GM12892 (cell line): Measurements from ENCODE around the genes BRD1, TUBGCP6 and PPP6R2.

- RRBS, result no CpG with 5 or more reads among the region's 5 CpGs
Observed at GRCh38 chr22:49791613-49791821, 36.2 kb downstream of the BRD1 start.

DNA sequence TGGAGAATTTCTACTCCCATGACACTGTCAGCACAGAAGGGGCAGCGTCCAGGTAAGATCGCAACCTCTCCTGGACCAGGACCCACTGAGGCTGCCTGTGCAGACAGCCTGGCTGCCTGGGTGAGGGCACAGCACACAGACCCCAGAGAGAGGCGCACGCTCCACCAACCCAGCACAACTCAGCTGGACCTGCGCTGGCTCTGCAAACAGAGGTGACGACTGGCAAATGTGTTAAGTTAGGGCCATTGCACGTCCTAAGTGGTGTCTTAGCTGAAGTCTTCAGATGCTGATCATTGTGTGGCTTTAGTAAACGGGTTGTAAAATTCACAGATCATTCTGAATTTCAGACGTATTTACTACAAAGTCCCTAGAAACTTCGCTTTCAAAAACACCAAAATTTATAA lies 33.2 kb downstream of the BRD1 start:
- RRBS, result no CpG with 5 or more reads among the region's 10 CpGs

DNA sequence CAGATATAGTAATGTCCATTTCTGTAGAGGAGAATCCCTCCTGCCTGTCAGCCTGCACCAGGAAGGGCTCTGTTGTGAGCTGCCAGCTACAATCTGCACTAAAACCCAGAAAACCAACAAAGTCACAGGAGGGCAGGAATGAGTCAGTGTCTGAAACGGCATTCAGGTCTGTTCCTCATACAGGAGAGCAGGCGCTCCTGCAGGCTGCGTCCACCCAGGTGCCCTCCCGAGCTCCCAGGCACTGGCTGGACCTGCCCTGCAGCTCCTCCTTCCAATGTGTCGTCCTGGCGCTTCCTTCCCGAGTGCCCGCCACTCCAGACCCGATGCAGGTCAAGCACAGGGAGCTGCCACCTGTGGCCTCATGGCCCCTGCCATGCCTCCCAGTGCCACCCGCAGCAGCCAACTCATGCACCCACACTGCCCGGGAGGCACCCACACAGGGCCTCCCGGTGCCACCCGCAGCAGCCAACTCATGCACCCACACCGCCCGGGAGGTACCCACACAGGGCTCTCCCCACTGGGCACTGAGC lies 12.0 kb downstream of the BRD1 start:
- RRBS, result 81% methylated on average over 4 of the region's 15 CpGs

DNA sequence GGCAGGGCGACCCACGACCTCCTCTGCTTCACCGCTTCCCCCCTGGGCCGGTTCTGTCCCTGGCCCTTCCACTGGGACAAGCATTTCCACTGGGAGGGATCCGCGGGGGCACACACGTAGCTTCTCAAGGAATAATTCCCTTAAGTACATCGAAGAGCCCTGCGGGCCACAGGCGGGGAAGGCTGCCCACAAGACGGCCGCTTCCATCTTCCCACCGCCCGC lies 1.4 kb downstream of the BRD1 start:
- RRBS, result 15% methylated on average over 4 of the region's 14 CpGs

DNA sequence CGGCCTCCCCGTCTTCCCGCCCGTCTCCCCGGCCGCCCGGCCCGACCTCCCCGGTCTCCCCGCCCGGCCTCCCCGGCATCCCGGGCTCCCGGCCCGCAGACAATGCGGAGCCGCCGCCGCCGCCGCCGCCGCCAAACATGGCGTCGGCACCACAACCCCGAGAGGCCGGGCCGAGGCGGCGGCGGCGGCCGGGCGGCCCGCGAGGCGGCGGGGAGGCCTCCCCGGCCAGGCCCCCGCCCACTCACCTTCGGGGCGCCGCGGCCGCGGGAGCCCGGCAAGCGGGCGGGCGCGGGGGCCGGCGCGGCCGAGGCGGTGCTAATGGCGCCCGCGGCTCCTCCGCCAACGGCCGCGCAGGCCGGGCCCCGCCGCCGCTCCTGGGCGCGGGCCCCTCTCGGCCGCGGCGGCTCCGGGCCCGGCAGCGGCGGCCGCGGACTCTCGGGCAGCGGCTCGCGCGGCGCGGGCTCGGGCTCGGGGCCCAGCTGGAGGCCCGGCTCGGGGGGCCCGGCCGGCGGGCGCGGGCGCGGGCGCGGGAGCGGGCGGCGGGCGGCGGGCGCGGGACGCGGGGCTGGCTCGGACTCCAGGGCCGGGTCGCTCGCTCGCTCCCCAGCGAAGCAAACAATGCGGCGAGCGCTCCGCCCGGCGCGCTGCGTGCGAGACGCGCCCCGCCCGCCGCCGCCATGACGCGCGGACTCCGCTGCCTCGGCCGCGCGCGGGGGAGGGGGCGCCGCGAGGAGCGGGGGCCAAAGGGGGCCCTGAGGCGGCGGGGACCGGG lies at the start of gene BRD1:
BRD1 (minus strand) TSS at position 622 of the 772 bp plus-strand sequence.
- RRBS, result 1% methylated on average over 60 of the region's 145 CpGs

DNA sequence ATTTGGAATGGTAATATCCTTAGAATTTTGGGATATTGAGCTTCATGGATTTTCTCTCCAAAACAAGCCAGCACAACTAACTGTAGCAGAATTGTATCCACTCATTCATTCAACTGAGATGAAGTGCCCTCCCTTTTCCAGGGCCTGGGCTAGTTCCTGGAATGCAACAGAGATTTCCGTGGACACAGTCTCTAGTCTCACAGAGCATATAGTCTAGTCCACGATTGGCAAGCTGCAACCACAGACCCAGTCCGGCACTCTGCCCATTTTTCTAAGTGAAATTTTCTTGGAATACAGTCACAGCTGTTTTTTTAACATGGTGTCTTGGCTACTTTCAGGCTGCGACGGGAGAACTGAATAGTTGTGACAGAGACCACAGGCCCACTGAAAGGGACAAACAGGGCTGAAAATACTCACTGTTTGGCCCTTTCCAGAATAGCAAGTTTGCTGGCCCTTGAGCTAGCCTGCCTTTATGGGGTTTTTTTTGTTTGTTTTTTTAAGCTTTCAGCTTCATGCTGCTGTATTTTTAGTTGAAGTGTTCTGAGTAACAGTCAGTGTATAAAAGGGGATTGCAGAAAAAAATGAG lies 29.2 kb downstream of the ALG12 start:
- RRBS, result no CpG with 5 or more reads among the region's 5 CpGs

DNA sequence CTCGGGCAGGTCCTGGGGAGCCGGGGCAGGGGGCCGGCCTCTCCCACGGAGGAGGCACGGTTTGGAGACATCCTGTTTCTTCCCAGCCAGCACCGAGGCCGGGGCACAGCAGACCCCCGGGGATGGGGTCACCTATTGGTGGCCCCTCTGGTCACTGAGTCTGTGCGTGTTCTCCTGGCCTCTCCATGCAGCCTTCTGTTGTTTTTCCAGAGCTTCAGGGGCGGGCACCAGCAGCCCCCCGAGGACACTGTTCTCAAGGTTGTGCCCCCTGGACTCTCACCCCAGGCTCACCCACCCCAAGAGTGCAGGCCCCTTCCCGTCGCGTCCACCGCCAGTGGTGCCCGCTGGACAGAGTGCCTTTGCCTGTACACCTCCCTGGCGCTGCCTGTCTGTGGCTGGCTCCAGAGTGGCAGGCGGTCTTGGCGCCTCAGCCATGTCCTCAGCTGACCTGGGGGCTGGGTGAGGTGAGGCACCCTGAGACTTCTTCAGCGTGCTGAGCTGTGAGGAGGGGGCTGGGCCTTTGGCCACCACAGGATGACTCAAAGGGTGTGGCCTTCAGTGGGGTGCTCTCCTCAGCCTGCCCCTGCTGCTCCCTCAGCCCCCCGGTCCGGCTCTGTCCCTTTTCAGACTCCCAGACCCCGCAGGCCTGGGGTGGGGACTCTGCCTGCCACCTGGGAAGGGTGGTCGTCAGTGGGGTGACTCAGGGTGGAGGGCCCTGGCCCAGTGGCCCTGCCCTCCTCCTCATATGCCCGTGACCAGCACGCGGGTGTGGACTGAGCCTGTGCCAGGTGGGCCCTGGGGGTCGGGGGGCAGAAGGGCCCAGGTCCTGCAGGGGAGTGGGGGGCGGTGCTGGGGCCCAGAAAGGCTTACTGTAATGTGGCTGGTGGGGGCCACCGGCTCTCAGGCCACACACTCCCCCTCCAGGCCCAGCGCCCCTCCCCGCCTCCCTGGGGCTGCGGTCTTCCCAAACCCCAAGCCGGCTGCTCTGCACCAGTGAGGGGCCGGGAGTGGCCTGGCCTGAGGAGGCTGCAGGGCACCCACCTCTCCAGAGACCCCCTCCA lies 15.7 kb downstream of the CRELD2 start:
- RRBS, result 3% methylated on average over 8 of the region's 35 CpGs

DNA sequence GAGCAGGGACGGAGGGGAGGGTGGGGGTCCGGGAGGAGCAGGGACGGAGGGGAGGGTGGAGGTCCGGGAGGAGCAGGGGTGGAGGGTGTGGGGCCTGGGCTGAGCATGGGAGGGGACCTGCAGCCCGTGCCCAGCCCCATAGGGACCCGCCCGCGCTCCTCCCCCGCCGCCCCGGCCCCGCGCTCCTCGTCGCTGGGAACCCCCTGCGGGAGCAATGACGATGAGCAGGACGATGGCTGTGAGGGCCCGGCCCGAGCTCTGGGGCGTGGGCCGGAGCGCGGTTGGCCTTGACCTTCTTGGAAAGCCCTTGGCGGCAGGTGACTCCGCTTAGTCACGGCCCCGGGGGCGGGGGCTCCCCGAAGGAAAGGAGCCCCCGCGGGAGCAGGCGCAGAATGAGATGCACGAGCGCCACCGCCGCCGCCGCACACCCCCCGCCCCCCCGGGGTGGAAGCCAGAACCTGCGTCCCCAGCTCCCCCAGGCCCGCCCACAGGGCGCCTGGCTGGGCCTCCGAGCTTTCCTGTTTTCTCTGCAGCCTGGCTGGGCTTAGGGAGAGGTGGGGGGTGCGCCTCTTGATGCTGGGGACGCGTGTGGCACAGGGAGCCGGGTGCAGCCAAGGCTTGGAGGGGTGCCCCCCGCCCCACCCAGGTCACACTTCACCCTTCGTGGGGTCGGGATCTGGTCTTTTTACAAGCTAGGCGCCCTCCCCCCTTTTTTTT lies 17.7 kb downstream of the CRELD2 start:
- RRBS, result under 1% methylated on average over 16 of the region's 53 CpGs

- RRBS, result 66% methylated on average over 5 of the region's 44 CpGs
Observed at GRCh38 chr22:49948907-49949975, 11.3 kb upstream of the PIM3 start.

- RRBS, result 9% methylated on average over 2 of the region's 6 CpGs
Observed at GRCh38 chr22:49957058-49957257, 3.6 kb upstream of the PIM3 start.

DNA sequence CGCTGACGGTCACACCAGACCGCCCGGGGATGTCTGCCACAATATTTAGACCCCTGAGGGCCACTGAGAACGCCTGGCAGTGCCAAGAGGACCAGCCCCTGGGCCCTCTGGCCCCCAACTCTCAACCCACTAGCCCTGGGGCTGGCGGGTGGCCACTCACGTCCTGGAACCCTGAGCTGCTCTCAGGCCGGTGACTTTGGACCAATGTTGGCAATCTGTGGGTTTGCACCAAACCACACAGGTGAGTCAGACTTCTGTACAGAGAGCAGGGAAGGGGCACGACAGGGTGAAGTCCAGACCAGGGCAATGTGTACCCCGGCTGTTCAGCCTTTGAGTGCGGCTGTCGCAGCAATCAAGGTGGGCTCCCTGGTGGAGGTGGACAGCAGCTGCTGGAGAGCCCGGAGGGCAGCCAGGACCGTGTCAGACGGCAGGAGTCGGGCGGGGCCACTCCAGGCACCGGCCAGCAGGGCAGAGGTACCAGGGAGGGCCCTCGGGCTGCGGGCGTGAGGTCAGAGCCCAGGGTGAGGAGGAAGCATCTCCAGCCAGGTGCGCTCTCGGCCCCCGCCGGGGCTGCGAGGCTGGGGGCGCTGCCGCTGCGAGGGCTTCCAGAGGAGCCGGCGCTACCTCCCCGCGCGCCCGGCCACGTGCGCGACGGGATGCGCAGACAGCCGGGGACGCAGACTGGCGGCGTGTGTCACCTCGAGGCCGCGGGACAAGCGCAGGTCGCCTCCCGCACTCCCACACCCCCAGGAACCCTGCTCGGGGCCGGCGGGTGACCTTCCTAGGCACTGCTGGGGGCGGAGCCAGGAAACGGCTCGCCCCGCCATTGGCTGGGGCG lies 803 bp upstream of the PIM3 start:
- RRBS, result 2% methylated on average over 22 of the region's 58 CpGs

DNA sequence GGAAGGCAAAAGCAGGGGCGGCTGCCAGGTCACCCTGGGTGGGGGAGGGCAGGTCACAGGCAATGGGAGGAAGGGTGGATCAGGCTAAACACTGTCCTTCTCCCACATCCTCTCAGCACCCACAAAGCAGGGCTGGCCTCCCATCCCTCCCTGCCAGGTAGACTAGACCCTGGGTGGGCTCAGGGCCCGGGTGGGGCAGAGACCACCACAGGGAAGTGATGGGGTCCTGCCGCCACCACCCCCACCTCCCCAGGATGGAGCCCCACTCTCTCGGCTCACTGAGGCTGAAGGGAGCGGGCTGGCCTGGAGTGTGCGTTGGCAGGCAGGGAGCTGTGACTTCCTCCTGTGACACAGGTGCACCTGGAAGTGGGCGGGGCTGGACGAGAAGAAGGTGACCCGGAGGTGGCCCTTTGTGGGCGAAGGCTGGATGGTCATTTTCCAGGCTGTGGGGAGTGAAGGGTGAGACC lies 15.5 kb downstream of the IL17REL start:
- RRBS, result 4% methylated on average over 2 of the region's 10 CpGs

DNA sequence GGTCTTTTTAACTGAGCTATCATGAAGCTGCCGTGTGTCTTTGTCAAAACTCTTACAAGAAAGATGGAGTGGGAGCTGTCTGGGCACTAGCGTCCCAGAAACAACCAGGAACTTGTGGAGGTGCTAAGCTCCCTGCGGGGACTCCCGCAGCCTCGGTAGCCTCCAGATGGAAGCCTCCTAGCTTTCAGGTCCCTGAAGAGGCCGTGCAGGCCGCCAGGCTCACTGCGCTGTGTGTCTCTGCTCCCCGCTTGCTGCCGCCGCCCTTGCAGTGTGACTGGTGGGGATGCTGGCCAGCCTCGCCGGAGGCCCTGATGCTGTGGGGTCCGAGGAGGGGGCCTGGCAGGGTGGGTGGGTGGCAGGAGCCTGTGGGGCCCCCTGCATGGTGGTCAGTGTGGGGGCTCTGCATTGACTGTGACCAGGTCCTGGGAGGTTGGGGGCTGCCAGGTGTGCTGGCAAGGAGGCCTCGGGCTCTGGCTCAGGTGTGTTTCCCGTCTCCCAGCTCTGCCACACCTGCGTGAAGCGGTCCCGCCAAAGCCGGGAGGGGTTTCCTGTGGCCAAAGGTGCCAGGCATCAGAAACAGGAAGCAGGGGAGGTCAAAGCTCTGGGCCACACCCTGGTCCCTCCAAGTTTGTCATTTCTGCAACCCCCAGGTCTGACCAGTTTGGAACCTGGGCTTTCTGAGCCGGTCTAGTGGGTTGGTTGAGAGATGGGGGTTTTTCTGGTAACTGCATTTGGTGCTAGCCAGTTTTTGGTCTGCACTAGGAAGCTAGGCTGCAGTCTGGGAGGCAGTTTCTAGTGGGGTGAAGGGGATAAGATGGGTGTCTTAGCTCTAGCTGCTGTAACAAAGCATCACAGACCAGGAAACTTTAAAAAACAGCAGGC lies 1.3 kb downstream of the TRABD start:
- RRBS, result no CpG with 5 or more reads among the region's 21 CpGs

DNA sequence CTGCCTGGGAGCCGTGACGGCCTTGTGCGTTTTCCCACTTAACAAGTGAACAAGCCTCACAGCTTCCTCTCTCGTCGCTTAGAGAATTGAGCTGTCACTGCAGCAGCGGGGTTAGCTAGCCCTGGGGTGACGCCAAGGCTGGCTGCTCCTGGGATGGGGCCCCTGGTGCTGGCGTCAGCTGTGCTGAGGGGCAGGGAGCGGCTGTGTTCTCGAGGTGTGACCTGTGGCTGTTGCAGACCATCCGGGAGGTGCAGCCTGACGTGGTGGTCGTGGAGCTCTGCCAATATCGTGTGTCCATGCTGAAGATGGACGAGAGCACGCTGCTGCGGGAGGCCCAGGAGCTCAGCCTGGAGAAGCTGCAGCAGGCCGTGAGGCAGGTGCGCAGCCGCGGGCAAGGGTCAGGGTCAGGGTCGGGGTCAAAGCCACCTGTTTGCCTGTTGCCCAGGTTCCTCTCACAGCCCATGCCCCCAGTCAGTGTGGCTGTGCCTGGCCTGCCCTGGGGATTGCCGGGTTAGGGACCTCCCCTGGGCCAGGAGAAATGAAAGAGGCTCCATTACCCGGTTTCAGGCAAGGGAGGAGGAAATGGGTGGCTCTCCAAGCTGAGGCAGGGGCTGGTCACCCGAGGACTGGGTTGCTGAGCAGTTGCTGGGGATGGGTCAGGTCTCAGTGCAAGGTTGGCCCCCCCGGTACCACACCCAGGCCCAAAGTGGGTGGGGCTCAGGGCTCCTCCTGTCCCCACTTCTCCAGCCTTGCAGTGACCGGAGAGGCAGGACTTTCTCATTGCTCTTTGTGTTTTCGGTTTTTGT lies 5.9 kb upstream of the SELENOO start:
- RRBS, result 37% methylated on average over 2 of the region's 28 CpGs

DNA sequence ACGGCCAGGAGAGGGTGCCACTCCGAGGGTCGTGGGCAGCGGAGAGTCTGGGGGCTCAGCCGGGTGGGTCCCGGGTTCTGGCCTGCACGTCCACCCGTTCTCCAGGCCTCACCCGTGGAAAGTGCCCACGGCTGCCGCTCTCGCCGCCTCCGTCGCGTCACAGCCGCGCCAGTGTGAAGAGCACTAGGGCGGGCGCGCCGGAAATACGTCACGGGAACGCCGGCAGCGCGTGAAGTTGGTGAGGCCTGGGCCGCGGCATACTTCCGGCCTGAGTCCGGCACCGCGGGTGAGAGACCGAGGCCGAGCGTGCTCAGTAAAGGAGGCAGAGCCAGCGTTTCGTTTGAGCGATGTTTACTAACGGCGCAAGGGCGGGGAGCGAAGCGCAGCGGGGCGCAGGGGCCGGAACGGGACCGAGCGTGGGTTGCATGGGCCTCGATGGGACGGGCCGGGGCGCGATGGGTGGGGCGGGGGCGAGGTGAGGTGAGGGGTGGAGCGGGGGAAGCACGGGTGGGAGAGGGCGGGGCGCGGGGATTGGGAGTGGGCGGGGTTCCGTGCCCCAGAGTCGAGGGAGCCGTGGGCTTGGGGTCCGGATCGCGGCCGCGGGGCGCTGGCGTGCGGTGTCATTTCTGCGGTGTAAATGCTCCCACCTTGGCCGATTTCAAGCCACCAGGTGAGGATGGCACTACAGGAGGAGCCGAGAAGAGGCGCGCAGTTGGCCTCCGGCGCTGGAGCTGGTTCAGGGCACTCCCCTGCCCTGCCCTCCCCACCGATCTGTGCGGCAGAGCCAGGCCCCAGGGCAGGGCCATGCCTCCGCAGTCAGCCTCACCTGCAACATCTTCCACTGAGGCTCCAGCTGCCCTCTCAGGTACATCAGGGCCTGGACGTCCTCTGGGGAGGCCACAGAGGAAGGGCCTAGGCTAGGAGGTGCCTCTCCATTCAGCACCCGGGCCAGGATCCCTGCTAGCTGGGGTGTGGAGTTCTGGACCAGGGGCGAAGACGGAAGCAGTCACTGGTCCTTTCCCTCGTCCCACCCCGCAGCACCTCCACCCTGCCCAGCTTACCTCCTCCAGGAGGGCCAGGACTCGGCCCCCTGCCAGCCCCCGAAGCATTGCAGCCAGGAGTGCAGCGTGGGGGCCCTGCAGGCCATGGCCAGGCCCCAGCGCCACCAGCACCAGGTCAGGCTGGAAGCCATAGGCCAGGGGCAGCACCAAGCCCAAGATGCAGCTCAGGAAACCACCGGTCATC lies at the start of gene TUBGCP6:
TUBGCP6 (minus strand) TSS at position 175 of the 1,245 bp plus-strand sequence.
- RRBS, result 2% methylated on average over 13 of the region's 96 CpGs

DNA sequence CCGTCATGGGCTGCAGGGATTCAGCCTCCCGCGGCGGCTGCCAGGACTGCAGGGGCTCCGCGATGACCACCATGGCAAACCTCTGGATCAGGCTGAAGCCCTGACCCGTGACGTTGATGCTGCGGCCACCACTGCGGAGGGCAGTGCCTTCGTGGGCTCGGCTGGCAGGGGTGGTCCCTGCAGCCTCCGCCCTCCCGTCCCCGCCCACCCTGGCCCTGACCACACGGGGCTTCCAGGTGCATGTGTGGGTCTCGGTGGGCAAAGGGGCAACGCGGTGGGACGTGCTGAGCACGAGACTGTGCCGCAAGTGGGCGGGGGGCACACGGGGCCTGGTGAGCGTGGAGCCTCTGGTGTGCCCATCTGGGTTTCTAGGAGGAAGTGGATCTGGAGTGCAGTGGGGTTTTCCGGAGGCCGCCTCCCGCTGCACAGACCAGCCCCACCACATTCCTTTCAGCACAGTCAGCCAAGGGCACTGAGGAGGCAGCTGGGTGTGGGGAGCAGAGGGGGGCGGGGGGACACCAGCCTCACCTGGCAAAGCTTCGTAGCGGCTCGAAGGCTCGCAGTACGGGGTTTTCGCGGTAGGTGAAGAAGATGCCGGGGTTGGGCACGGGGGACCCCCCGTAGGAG lies 12.1 kb upstream of the MAPK11 start:
- RRBS, result no CpG with 5 or more reads among the region's 39 CpGs

GRCh38 chr22:50286067-50286946 lies 16.1 kb upstream of the MAPK11 start:
- RRBS, result no CpG with 5 or more reads among the region's 46 CpGs

DNA sequence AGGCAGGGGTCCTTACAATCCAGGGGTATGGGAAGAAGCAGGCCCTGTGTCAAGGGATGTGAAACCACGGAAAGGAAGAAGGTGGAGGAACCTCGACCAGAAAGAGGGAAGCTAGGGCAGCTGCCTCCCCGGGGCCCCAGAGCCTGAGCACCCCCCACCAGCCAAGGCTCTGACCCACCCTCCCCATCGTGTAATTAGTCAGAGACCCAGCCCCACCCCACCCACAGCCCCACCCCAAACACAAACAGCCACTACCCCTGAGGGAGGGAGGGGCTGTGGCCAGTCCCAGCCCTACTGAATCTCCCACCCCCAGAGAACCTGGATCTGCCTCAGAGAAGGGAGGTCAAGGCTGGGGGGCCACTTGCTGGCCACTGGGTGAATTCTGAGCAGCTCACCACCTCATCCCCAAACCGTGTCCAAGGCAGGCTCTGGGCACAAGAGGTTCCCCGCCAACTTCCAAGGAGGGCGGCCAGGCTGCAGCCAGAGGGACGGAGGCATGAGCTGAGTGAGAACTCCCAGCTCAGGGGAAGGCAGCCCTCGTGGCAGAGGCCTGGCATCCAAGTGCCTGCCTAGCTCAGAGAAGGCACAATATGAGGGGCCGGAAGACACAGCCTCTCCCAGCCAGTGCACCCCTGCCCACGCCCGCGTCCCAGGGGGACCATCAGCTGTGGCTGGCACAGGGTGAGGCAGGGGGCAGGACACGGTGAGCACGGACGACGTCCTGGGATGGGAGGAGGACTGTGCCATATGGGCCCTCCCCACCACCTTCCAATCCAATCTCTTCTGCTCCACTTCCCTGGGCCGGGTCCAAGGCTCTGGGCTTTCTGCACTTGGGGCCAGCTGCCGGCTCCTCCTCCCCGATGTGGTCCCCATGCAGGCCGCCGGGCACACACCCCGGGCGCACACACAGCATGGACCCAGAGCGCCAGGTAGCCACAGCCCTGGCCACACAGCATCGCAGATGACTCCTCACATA lies 2.7 kb downstream of the PLXNB2 start:
- RRBS, result 5% methylated on average over 2 of the region's 26 CpGs

- RRBS, result 1% methylated on average over 54 of the region's 94 CpGs
Observed at GRCh38 chr22:50342700-50344000, at the start of gene PPP6R2. Gene PPP6R2, plus strand, starts transcription at chr22:50343327.

DNA sequence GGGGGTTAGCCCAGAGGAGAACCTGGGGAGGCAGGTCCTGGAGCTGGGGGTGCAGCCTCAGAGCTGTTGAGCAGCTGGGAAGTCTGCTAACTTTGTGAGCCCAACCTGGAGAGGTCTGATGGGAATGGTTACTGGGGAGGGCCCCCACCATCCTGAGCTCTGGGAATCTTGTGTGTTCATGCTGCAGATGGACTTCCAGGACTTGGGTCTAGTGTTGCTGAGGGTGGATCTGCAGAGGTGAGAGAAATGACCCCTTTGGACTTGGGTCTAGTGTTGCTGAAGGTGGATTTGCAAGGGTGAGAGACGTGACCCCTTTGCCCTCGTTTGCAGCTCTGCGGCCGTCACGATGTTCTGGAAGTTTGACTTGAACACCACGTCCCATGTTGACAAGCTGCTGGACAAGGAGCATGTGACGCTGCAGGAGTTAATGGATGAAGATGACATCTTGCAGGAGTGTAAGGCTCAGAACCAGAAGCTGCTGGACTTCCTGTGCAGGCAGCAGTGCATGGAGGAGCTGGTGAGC lies 50.5 kb downstream of the PPP6R2 start:
- RRBS, result no CpG with 5 or more reads among the region's 7 CpGs